SK-N-DZ (cell line): ENCODE measurements around a stretch of chr9.

GRCh38 chr9:93821468-93821835 lies 133.7 kb downstream of the BARX1 start:
RAMPAGE:
- cytosol, long total RNA: no peak
- nucleus, long total RNA: no peak

RAMPAGE:
- cytosol, long total RNA: no peak
- nucleus, long total RNA: no peak
Measured at GRCh38 chr9:94541808-94542369, 51.7 kb downstream of the FBP2 start.

GRCh38 chr9:94612047-94612499 lies 18.4 kb upstream of the FBP2 start:
RAMPAGE:
- cytosol, long total RNA: no peak
- nucleus, long total RNA: no peak

RAMPAGE:
- cytosol, long total RNA: no peak
- nucleus, long total RNA: no peak
Measured at GRCh38 chr9:94638100-94638885, 1.0 kb downstream of the FBP1 start.

RAMPAGE:
- cytosol, long total RNA: no peak
- nucleus, long total RNA: no peak
Measured at GRCh38 chr9:94655762-94656207, 16.5 kb upstream of the FBP1 start.

DNA sequence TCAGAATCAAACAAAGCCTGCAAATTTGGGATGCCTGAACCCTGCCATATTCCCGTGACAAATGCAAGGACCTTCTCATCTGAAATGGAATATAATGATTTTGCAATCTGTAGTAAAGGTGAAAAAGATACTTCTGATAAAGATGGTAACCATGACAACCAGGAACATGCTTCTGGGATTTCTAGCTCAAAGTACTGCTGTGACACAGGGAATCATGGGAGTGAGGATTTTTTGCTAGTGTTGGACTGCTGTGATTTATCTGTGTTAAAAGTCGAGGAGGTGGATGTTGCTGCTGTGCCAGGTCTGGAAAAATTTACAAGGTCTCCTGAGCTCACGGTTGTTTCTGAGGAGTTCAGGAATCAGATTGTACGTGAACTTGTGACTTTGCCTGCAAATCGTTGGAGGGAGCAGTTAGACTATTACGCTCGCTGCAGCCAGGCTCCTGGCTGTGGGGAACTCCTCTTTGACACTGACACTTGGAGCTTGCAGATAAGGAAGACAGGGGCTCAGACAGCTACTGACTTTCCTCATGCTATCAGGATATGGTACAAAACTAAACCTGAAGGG lies 33.6 kb downstream of the AOPEP start:
RAMPAGE:
- cytosol, long total RNA: no peak
- nucleus, long total RNA: no peak

DNA sequence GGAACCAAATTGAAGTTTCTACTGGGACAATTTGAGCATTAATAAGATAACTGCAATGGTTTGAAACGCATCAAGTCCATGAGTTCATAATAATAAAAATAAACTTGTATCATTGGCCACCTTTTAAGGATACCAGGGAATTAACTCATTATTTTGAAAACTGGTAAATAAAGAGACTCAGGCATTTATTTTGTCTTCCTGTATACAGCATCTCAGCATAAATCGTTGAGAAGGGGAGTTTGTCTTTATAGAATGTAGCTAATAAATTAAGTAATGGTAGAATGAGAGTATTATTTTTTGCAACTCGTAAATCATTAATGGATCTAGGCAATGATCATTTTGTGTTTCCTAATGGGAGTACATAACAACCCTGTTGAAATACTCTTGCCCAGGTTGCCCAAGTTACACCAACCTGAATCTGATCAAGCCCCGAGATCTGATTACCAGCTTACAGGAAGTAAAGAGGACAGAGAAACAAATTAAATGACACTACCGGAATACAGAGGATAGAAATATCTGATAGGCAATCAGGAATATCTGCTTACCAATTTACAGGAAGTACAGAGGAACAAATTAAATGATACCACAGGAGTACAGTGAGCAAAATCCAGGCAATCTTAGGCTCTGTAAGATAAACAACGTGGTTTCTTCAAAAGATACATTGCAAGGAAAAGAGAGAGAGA lies 107.3 kb downstream of the AOPEP start:
RAMPAGE:
- cytosol, long total RNA: no peak
- nucleus, long total RNA: no peak

RAMPAGE:
- cytosol, long total RNA: no peak
- nucleus, long total RNA: no peak
Measured at GRCh38 chr9:94971379-94971737, 244.9 kb downstream of the AOPEP start.

GRCh38 chr9:94991982-94992452 lies 265.5 kb downstream of the AOPEP start:
RAMPAGE:
- cytosol, long total RNA: no peak
- nucleus, long total RNA: no peak

DNA sequence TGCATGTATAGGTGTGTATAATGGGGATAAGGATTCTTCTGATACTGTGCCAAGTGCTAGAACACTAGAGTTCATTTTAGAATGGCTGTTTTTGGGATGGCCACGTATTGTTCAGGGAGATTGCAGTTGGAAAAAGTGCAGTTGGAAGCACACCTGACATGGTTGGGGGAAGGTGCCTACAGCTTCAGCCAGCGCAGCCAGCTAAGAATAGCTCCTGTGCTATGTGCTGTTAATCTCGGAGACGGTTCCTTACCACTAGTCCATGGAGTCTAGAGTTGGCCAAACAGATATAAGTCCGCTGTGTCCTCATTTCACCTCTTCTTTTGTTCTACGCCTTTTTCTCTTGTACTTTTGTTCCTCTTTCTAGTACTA lies 284.6 kb downstream of the FANCC start:
RAMPAGE:
- cytosol, long total RNA: no peak
- nucleus, long total RNA: no peak

RAMPAGE:
- cytosol, long total RNA: no peak
- nucleus, long total RNA: no peak
Measured at GRCh38 chr9:95037921-95038261, 279.6 kb downstream of the FANCC start.

RAMPAGE:
- cytosol, long total RNA: no peak
- nucleus, long total RNA: no peak
Measured at GRCh38 chr9:95045744-95046316, 271.7 kb downstream of the FANCC start.

DNA sequence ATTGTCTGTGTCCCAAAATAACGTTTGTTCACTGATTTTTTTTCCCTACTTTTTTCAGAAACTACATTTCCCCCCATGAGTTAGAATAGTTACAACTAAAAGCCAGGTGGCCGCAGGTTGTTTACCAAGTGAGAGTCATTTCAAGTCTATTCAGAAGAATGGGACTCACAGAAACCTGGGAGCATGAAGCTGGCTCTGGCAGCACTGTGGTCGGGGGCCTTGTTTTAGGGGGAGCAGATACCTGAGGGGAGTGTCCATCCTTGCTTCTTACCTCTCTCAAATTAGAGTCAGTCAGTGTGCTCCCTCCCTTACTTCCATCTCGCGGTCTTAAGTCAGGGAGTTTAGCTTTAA lies 259.9 kb downstream of the FANCC start:
RAMPAGE:
- cytosol, long total RNA: no peak
- nucleus, long total RNA: no peak

GRCh38 chr9:95077637-95078441 lies 239.7 kb downstream of the FANCC start:
RAMPAGE:
- cytosol, long total RNA: no peak
- nucleus, long total RNA: no peak

RAMPAGE:
- cytosol, long total RNA: no peak
- nucleus, long total RNA: no peak
Measured at GRCh38 chr9:95091307-95092355, 225.9 kb downstream of the FANCC start.

RAMPAGE:
- cytosol, long total RNA: no peak
- nucleus, long total RNA: no peak
Measured at GRCh38 chr9:95099563-95100609, 217.6 kb downstream of the FANCC start.

RAMPAGE:
- cytosol, long total RNA: no peak
- nucleus, long total RNA: no peak
Measured at GRCh38 chr9:95130465-95131129, 186.9 kb downstream of the FANCC start.

DNA sequence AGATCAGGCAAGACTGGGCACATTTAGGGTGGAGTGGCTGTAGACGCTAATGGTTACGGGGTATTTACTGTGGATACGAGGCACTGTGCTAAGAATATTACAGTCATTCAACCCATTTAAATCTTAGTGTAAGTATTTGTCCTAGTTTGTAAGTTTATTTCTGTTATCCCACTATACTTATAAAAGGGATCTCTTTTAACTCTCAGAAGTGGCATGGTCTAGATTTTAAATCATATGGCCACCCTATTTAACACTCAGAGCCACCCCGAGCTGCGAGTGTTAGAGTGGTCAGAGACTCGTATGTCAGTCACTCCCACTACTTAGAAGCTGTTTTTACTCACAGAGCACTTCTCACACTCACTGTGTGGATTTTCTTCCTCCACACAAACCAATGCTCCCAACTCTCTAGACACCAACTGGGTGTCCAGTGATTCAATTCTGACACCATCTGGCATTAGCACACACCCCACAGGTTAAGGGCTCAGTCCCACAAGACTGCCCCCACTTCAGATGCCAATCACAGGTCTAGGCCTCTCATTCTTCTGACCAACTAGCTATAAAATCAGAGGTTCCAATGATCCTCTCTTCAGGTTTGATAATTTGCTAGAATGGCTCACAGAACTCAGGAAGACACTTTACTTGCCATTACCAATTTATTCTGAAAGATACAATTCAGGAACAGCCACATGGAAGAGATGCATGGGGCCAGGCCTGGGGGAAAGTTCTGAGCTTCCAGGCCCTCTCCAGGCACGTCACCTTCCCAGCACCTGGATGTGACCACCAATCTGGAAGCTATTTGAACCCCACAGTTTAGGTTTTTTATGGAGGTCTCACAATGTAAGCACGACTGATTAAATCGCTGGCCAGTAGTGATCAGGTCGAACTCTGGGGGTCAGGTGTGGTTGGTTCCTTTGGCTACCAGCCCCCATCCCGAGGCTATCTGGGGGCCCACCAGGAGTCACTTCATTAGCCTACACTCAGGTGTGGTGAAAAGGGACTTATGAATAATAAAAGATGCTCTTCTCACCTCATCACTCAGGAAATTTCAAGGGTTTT lies 174.7 kb downstream of the FANCC start:
RAMPAGE:
- cytosol, long total RNA: no peak
- nucleus, long total RNA: no peak

GRCh38 chr9:95157730-95158178 lies 159.8 kb downstream of the FANCC start:
RAMPAGE:
- cytosol, long total RNA: no peak
- nucleus, long total RNA: no peak

DNA sequence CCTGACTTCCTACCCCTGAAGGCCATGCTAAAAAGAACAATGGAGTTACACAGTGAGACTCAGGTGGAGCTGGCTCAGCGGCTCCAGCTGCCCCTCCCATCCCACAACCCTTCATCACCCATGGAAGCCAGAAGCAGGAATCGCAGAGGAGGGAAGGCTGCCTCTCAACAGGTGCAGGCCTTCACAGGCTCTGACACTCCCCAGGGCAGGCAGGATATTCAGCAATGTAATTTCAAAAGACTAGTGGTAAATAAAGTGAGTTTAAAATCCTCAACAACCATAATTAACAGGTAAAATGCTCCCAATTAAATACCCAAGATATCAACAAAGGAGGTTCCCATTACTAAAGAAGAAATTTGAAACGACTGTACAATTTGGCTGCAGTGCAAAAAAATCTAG lies 67.4 kb downstream of the FANCC start:
RAMPAGE:
- cytosol, long total RNA: no peak
- nucleus, long total RNA: no peak